ENCODE measurements around a stretch of chr1.

- PRO-cap: no peak
Observed at GRCh38 chr1:202161082-202161852, 865 bp upstream of the PTPN7 start.

DNA sequence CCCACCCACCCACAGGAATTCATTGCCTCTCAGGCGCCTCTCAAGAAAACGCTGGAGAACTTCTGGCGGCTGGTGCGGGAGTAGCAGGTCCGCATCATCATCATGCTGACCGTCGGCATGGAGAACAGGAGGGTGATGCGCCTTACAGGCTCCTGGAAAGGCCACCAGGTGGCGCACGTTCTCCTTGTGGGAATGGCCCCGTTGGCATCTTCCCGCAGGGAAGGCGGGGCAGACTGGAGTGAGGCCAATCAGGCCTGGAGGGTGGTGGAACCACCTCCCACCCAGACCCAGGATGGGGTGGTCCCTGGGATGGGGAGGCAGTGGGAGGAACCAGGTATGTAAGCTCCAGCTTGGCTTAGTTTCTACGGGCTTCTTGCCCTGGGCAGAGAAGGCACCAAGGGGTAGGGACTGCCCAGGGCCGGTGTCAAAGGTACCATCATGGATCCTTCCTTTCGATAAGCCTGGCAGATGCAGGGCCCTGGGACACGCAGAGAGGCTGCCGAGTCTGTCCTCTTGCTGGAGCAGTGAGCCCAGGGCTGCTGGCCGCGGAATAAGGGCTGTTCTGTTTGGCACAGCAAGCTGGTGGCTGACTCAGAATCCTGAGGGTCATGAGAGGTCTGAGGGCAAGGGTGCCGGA is 8.8 kb upstream of the LGR6 start:
- PRO-cap: no peak

DNA sequence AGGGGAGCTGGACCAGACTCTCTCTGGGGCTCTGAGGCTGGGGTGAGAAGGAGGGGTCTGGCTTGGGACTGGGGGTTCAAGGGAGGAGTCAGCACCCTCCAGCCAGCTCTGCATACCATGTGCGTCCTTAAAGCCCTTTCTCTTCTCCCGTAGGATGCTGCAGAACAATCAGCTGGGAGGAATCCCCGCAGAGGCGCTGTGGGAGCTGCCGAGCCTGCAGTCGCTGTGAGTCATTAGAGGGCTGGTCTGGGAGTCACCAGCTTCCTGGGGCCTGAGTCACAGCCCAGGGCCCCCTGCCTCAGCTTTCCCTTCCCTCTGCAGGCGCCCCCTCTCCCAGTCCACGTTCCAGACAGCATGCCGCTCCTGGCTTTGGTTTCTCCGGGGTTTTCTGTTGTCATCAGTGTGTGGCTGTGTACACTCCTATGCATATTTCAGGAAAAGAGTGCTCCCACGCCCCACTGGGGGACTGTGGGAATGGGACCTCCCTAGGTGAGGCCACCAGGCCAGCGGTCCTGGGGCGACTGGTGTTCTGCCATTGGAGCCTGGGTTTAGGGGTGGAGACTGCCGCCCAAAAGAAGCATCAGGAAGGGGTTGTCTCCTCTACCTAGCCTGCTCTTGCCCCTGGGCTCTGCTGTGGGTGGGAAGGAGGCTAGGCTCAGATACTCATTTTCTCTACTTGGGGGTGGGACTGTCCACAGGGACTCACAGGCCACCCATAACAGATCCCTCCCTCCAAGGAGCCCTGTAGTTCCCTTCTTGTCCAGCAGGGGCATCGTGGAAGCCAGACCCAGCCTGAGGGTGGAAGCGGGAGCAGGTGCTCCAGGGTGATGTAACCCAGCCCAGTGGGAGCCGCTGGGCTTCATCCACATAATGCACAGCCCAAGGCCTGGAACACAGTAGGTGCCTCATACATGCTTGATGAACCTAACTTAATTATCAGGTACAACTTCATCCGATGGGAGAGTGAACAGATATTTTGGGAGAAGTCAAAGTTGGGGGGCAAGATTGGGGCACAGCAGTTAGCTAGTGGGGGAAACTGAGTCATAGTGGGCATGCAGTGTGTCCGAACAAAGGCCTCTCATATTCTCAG is 42.5 kb downstream of the LGR6 start:
- PRO-cap: no peak

GRCh38 chr1:202333710-202334385 is 7.9 kb downstream of the UBE2T start:
- PRO-cap: no peak

GRCh38 chr1:202505910-202506567 is 157.5 kb downstream of the PPP1R12B start:
- PRO-cap: no peak

DNA sequence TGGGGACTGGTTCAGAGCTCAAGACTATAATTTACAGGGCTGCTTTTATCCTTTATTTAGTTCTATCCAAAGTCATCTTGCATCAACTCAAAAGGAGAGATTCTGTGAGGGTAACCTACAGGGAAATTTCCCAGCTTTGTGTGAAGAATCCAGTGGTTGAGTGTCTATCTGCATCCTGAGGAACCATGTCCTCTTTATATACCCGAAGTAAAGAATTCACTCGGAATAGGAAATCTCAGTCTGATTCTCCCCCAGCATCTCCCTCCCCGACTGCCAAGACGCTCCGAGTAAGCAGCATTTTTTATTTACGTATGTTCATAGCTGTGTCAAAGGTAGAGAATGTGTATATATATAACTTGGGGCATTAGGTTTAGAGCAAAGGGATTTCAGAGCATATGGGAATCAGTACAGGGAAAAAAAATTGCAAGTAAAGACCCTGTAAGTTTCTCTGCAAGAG is 170.3 kb downstream of the SYT2 start:
- PRO-cap: bidirectional peak, plus-strand start at position 263 of the sequence, minus-strand start at position 275 of the sequence

- PRO-cap: no peak
Observed at GRCh38 chr1:202590726-202591462, 119.4 kb downstream of the SYT2 start.

GRCh38 chr1:202729663-202730161 is 19.5 kb upstream of the SYT2 start:
- PRO-cap: no peak

- PRO-cap: unidirectional peak, plus-strand start at chr1:202806877; unidirectional peak, plus-strand start at chr1:202807096; bidirectional peak, plus-strand start at chr1:202807695, minus-strand start at chr1:202807607
Observed at GRCh38 chr1:202806727-202807893, 1.1 kb downstream of the KDM5B start.

GRCh38 chr1:202861399-202862300 is 27.3 kb downstream of the RABIF start:
- PRO-cap: bidirectional peak, plus-strand start at chr1:202861735, minus-strand start at chr1:202861596; unidirectional peak, plus-strand start at chr1:202861956

GRCh38 chr1:202888267-202888966 is 532 bp downstream of the RABIF start:
- PRO-cap: bidirectional peak, plus-strand start at chr1:202888893, minus-strand start at chr1:202888802

GRCh38 chr1:202891327-202891808 is 2.4 kb upstream of the RABIF start:
- PRO-cap: no peak

DNA sequence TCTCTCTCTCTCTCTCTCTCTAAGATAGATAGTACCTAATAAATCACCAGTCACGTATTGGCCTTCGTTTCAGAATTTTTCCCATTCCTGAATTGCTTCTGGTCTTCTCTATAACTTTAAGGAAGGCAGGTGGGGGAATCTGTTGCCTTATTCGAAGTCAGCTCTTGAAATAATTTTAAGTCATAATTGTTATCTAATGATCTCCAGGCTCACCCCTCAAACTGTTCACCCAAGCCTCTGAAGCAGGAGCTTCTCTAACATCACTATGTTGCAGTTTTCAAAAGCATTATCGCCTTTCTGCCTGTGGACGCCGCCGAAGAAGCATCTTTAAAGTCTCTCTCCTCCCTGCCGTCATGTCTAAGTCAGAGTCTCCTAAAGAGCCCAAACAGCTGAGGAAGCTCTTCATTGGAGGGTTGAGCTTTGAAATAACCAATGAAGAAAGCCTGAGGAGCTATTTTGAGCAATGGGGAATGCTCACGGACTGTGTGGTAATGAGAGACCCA is 15.5 kb downstream of the KLHL12 start:
- PRO-cap: no peak

- PRO-cap: no peak
Observed at GRCh38 chr1:202946293-202946638, 11.8 kb downstream of the ADIPOR1 start.

GRCh38 chr1:203008275-203008912 is 1.2 kb downstream of the TMEM183A start:
- PRO-cap: no peak

GRCh38 chr1:203199829-203200633 is 13.5 kb upstream of the CHI3L1 start:
- PRO-cap: no peak

GRCh38 chr1:203287883-203288312 is 17.4 kb upstream of the BTG2 start:
- PRO-cap: no peak

- PRO-cap: no peak
Observed at GRCh38 chr1:203300035-203300469, 5.3 kb upstream of the BTG2 start.

- PRO-cap: no peak
Observed at GRCh38 chr1:203300758-203301360, 4.5 kb upstream of the BTG2 start.

GRCh38 chr1:203306971-203307592 is 1.8 kb downstream of the BTG2 start:
- PRO-cap: no peak